A673 (cell line): ENCODE measurements around a stretch of chr10.

- PRO-cap, result no peak
Observed at GRCh38 chr10:3104465-3105145, 37.3 kb downstream of the PFKP start.

DNA sequence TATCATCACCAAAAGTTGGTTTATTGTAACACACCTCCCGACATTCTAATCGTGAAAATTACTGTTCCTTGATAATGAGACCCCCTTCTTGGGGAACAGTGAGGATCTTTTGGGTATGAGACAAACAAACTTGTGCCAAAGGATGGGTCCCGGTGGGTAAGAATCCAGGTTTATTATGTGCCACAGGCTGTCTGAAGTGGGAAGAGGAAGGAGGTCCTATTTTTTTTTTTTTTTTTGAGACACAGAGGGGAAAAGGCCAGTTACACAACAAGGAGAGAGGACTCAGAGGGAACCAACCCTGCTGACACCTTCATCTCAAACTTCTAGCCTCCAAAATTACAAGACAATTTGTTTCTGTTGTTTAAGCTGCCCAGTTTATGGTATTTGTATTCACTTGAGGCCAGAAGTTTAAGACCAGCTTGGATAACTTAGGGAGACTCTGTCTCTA, 9.2 kb upstream of the PITRM1 start:
- PRO-cap, result no peak

GRCh38 chr10:3192898-3193726, 20.5 kb upstream of the PITRM1 start:
- PRO-cap, result unidirectional peak, plus-strand start at chr10:3193214; bidirectional peak, plus-strand start at chr10:3193411, minus-strand start at chr10:3193454

- PRO-cap, result bidirectional peak, plus-strand start at chr10:3484737, minus-strand start at chr10:3484658
Observed at GRCh38 chr10:3484561-3484914, 300.5 kb downstream of the KLF6 start.

GRCh38 chr10:3542163-3542691, 242.8 kb downstream of the KLF6 start:
- PRO-cap, result no peak

GRCh38 chr10:3728470-3728957, 56.5 kb downstream of the KLF6 start:
- PRO-cap, result no peak

- PRO-cap, result no peak
Observed at GRCh38 chr10:3729341-3729879, 55.6 kb downstream of the KLF6 start.

GRCh38 chr10:3747121-3748451, 37.4 kb downstream of the KLF6 start:
- PRO-cap, result no peak

DNA sequence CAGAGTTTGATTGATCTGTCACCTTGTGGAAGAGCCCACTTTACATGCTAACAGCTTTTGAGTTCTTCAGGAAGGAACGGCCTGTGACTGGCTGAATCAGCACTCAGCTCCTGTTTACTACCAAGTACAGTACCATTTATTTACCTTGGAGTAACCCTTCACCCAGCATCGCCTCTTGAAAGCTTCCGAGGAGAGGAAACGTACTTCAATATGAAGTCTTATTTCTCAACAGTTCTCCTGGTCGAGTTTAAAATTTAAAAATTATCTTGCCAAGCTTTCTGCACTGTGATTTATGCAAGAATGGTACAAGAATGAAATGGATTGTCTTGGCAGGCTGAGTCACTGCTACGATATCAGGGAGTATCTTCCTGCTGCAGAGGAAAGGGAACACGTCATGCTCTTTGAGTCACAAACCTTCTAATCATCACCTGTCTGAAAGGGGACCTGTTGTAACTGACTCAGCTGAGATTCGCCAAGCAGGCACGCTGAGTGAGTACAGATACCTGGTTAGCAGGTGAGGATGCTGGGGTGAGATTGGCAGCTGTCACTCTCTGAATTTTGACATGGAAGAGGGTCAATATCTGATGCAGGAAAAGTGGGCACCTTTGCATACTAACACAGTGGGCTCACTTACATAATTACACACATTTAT, 30.1 kb downstream of the KLF6 start:
- PRO-cap, result no peak

GRCh38 chr10:3763843-3764520, 21.0 kb downstream of the KLF6 start:
- PRO-cap, result no peak

- PRO-cap, result no peak
Observed at GRCh38 chr10:3778732-3779659, 6.0 kb downstream of the KLF6 start.

- PRO-cap, result bidirectional peak, plus-strand start at chr10:3805489, minus-strand start at chr10:3805310
Observed at GRCh38 chr10:3805156-3805624, 20.2 kb upstream of the KLF6 start.

GRCh38 chr10:3823530-3824067, 38.6 kb upstream of the KLF6 start:
- PRO-cap, result no peak

DNA sequence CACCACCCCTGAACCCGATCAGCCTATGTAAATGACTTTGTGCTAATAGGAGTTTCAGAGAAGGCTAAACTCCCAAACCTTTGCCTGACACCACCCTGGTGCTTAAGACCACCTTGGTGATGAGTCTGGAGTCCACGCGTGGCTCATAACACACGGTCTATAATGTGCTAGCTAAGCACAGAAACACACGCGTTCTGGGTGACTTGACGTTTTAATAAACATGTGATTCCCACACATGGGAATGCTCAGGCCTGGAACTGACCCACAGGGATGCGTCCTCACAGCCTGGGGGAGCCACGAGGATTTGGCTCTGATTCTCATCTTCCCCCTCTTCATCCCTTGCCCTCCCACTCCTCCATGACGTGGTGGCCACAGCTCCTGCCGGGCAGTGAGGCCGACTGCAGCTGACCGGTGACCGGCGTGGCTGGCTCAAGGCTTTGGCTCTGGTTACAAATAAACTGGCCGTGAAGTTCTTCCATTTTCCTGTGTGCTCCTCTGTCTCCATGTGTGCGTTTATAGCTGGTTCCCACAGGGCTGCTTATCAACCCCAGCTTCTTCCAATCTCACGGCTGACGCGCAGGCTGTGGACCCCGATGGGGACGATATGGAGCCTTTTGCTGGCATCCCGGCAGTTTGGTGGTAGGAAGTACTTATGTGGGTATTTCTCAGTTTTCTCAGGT, 40.9 kb upstream of the KLF6 start:
- PRO-cap, result no peak

GRCh38 chr10:3877106-3877760, 92.2 kb upstream of the KLF6 start:
- PRO-cap, result no peak

GRCh38 chr10:3906451-3907437, 121.7 kb upstream of the KLF6 start:
- PRO-cap, result no peak

- PRO-cap, result no peak
Observed at GRCh38 chr10:3908268-3908480, 123.2 kb upstream of the KLF6 start.

GRCh38 chr10:3991961-3992317, 206.9 kb upstream of the KLF6 start:
- PRO-cap, result unidirectional peak, minus-strand start at chr10:3992045

GRCh38 chr10:4061967-4062509, 277.0 kb upstream of the KLF6 start:
- PRO-cap, result no peak

- PRO-cap, result no peak
Observed at GRCh38 chr10:4353701-4354840, 471.9 kb upstream of the AKR1E2 start.